Endothelial cell of umbilical vein (primary cell): ENCODE measurements around the gene ZNF621.

DNA sequence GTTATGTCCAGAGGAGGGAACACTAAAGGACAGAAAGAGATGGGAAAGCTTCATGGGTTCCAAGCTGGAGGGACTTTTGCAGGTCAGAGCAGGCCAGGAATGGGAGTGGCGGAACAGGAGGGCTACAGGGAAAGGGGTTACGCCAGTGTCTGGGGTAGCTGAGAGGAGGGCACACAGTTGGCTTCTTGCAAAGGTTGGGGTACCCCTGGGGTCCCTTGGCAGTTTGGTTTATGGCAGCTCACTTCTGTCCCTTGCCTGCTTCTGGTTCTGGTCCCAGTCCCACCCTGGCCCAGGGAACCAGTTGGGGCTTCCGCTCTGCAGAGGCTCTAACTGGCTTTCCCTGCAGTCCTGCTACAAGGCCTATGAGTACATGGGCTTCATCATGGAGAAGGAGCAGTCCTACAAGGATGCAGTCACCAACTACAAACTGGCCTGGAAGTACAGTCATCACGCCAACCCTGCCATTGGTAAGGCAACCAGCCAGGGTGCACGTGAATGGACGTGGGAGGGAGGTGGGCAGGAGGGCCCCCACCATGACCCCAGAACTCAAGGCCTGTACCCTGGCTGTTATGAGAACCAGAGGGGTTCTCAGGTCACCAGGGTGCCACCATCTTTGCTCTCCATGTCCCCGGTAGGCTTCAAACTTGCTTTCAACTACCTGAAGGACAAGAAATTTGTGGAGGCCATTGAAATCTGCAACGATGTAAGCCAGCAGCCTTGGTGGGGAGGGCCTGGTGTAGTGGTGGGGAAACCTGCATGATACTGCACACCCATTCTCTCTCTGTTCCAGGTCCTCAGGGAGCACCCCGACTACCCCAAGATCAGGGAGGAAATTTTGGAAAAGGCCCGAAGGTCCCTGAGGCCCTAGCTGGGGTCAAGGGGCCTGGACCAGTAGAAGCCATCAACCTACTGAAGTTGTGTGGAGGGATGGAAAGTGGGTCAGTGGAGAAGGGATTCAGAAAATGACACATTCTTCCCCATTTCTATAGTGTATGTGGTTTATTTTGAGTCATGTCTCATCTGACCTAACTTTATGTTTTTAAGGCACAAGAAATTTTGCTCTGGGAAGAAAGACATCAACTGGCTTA is 15.1 kb downstream of the CSRNP1 start:
- PRO-cap = no peak
CAGE:
- cytosol, long polyA minus RNA = no peak
- cytosol, long polyA plus RNA = no peak
- long polyA plus RNA = no peak
- nucleus, long polyA minus RNA = no peak
- nucleus, long polyA plus RNA = no peak

DNA sequence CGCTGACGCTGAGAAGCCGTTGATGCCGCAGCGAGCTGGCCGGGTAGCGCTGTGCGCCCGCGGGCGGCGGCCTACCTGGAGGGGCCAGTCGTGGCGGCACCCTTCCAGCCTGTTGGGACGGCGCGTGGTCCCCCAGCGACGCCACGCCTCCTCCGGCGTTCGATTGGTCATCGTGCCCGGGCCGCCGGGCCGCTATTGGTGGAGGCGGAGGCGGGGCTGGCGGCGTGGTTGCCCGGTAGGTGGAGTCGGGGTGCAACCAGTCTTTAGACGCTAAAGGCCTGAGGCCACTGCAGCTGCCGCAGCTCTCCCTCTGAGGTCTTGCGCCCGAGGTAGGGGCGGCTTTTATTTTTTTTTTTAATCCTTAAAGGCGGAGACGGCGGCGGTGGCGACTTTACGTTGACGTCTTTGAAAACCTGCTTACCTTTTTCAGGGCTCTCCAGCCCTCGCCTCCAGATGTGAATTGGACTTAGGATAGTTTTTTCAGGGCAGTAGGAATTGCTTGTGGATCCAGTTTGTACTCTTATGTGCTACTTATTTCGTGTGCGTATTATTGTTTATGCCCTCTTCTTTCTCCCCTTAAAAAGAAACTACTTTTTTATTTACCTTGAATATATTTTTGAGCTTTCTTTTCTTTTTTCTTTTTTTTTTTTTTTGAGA is 1.1 kb downstream of the SLC25A38 start:
- PRO-cap = bidirectional peak, plus-strand start at position 270 of the sequence, minus-strand start at position 77 of the sequence
CAGE:
- cytosol, long polyA minus RNA = no peak
- cytosol, long polyA plus RNA = no peak
- long polyA plus RNA = no peak
- nucleus, long polyA minus RNA = no peak
- nucleus, long polyA plus RNA = no peak

DNA sequence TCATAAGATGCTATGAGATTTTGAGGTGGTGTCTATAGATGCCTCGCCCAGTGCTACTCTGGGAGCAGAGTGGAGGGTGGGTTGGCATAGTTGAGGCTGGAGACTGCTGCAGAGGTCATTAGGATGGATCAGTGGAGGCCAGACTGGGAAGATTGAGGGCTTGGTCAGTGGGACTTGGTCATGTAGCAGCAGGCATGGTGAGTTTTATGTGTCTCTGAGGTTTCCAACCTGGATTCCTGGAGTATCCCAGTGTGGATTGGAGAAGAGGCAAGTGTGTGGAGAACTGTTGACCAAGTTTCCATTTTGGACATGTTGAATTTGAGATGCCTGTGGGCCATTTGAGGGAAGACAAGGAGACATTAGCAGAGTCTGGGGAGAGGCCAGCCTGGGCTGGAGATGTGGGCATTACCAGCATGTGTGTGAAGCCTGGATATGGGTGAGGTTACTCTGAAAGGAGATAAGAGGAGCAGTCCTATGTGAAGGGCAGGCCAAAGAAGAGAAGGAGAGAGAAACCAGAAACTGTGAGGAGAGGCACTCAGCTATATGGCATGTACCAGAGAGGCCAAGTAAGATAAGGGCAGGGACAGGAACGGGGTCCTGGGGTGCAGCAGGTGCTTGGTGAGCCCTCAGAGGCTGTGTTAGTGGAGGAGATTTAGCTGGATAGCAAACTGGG is 4.3 kb downstream of the SLC25A38 start:
- PRO-cap = no peak
CAGE:
- cytosol, long polyA minus RNA = no peak
- cytosol, long polyA plus RNA = no peak
- long polyA plus RNA = no peak
- nucleus, long polyA minus RNA = no peak
- nucleus, long polyA plus RNA = no peak

GRCh38 chr3:39396523-39397324 is 9.8 kb upstream of the RPSA start:
- PRO-cap = no peak
CAGE:
- cytosol, long polyA minus RNA = no peak
- cytosol, long polyA plus RNA = no peak
- long polyA plus RNA = no peak
- nucleus, long polyA minus RNA = no peak
- nucleus, long polyA plus RNA = no peak

DNA sequence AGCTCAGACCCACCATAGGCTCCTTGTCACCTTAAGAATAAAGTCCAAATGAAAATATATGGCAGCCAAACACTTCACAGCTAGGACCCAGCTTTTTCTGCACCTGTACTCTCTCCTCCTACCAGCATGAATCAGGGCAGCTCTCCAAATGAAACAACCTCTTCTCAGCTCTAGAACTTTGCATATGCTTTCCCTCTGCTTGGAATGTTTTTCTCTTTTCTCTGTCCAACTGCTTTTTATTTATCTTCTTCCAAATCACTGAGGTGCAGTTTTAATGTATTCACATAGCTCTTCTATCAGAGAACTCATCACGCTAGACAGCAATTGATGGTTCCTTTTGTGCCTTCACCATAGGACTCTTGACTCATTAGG is 163.2 kb upstream of the MYRIP start:
- PRO-cap = no peak
CAGE:
- cytosol, long polyA minus RNA = no peak
- cytosol, long polyA plus RNA = no peak
- long polyA plus RNA = no peak
- nucleus, long polyA minus RNA = no peak
- nucleus, long polyA plus RNA = no peak

- PRO-cap = no peak
CAGE:
- cytosol, long polyA minus RNA = no peak
- cytosol, long polyA plus RNA = no peak
- long polyA plus RNA = no peak
- nucleus, long polyA minus RNA = no peak
- nucleus, long polyA plus RNA = no peak
Measured at GRCh38 chr3:40299502-40300256, 9.8 kb upstream of the EIF1B start.

- PRO-cap = bidirectional peak, plus-strand start at chr3:40504826, minus-strand start at chr3:40504682
CAGE:
- cytosol, long polyA minus RNA = no peak
- cytosol, long polyA plus RNA = no peak
- long polyA plus RNA = no peak
- nucleus, long polyA minus RNA = no peak
- nucleus, long polyA plus RNA = no peak
Measured at GRCh38 chr3:40504487-40505176, 1.2 kb upstream of the ZNF620 start.

DNA sequence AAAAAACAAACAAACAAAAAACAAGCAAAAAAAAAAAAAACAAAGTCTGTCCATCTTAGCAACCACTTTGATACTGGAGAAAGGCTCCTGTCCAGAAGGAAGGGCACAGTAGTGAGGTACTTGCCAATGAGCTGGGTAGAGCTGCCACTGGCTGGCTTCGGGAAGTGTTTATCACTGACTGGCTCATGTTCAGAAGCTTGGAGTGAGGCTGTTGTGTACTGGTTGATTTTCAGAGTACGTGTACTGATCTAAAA is 1.1 kb upstream of the ZNF621 start:
- PRO-cap = no peak
CAGE:
- cytosol, long polyA minus RNA = no peak
- cytosol, long polyA plus RNA = no peak
- long polyA plus RNA = no peak
- nucleus, long polyA minus RNA = no peak
- nucleus, long polyA plus RNA = no peak

DNA sequence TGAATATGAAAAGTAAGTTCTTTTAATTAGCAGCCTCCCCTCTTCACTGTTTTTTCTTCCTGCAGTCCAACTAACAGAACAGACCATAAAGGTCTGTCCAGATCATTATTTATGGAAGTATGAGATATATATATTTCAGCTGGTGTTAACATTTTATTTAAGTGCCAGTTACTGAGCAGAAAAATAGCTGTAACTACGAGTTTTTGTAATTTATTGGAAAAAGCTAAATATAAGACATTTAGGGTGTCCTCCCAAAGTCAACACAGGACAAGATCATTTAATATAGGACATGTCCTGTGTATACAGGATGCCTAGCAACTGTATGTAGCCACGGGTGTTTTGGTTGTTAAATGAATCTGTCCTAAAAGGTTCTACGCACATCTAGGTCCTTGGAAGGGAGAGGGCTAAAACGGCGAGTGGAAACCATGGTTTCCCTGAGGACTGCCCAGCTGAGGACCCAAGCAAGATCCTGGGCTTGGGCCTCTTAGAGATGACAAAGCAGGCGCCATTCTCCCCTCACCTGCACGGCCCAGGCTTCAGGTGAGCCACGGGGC is 592 bp upstream of the ZNF621 start:
- PRO-cap = no peak
CAGE:
- cytosol, long polyA minus RNA = no peak
- cytosol, long polyA plus RNA = no peak
- long polyA plus RNA = no peak
- nucleus, long polyA minus RNA = no peak
- nucleus, long polyA plus RNA = no peak

DNA sequence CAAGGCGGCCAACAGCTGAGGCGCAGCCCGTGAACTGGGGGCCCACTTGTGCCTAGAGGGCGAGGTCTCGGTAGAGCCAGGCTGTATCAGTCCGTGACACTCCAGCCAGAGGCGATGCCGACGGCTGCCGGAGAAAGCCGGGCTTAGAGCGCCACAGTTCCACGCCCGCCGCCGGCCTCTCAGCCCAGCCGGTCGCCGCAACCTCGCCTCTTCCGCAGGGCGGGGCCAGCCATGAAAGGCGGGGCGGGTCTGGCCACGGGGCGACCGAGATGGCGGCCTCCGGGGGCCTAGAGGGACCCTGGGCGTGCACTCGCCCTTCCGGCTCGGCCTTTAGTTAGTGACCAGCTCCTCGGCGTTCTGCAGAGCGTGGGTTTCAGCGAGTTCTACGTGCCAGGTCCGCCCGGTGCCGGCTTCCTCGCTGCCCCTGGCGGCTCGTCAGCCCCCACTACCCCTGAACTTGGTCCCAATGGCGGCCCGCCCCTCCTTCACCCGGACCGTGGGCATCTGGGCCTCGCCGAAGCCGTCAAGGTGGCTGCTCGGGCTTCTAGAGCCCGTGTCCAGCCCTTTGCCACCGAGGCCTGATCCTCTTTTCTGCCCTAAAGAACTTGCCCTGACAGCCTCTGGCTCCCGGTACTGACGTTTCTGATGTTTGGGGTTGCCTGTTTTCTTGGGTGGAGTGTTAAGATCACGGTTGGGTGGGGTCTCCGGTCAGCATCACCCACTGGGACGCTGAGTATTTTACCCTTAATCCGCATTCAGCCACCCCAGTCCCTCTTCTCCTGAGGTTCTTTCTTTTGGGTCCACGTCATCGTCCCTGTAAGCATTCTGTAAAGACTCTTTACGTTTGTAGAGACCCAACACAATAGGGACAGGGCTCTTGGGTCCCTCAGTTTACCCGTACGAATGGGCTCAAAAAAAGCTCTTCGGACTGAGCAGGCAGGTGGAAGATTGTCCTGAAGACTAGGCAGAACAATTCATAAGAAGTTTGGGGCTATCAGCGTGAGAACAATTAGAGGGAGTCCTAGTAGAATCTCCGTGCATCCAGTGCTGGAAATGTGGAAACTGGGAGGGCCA is at the start of gene ZNF621:
TSS of gene ZNF621 (plus strand) at position 316 of the 1,074 bp plus-strand sequence.
- PRO-cap = bidirectional peak, plus-strand start at position 235 of the sequence, minus-strand start at position 194 of the sequence
CAGE:
- cytosol, long polyA minus RNA = no peak
- cytosol, long polyA plus RNA = no peak
- long polyA plus RNA = no peak
- nucleus, long polyA minus RNA = no peak
- nucleus, long polyA plus RNA = no peak

GRCh38 chr3:40584806-40585243 is 60.1 kb downstream of the ZNF621 start:
- PRO-cap = no peak
CAGE:
- cytosol, long polyA minus RNA = no peak
- cytosol, long polyA plus RNA = no peak
- long polyA plus RNA = no peak
- nucleus, long polyA minus RNA = no peak
- nucleus, long polyA plus RNA = no peak

GRCh38 chr3:40615298-40616458 is 90.9 kb downstream of the ZNF621 start:
- PRO-cap = no peak
CAGE:
- cytosol, long polyA minus RNA = no peak
- cytosol, long polyA plus RNA = no peak
- long polyA plus RNA = no peak
- nucleus, long polyA minus RNA = no peak
- nucleus, long polyA plus RNA = no peak

DNA sequence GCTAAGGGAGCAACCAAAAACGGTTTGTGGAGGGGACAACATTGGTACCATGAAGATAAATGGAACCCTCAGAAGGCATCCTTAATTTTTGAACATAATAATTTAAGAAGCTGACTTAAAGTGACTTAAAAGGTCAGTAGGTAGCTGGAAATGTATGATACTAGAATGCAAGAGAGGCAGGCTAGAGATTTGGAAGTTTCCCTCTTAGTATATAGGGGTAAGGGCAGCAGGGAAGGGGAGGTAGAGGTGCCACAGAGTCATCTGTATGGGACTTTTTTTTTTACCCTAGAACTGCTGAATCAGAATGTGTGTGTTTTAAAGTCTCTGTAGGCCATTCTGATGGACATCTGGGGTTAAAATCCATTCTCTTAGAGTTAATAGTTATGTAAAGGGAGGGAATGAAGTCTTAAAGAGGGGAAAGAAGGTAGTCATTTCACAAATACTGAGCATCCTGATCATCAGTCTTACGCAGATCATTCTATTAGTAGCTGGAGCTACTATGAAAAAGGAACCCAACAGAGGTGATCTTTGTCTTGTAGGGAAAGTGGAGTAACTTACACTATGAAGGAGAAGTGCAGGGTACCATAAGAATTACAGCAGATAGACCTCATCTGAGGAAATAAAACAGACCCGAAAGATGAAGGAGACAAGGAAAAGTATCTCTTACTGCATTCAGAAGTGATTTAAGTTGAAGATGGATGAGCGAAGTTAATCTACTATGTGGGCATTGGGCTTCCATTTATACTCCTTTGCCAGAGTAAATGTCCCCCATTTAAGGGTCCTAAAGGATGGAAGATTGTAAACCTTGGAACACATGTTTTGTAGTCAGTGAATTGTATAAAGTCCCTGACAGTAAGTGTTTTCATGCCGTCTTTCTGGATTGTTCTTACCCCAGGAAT is 32.8 kb downstream of the CTNNB1 start:
- PRO-cap = no peak
CAGE:
- cytosol, long polyA minus RNA = no peak
- cytosol, long polyA plus RNA = no peak
- long polyA plus RNA = no peak
- nucleus, long polyA minus RNA = no peak
- nucleus, long polyA plus RNA = no peak

GRCh38 chr3:41574977-41575312 is 375.6 kb downstream of the CTNNB1 start:
- PRO-cap = no peak
CAGE:
- cytosol, long polyA minus RNA = no peak
- cytosol, long polyA plus RNA = no peak
- long polyA plus RNA = no peak
- nucleus, long polyA minus RNA = no peak
- nucleus, long polyA plus RNA = no peak

DNA sequence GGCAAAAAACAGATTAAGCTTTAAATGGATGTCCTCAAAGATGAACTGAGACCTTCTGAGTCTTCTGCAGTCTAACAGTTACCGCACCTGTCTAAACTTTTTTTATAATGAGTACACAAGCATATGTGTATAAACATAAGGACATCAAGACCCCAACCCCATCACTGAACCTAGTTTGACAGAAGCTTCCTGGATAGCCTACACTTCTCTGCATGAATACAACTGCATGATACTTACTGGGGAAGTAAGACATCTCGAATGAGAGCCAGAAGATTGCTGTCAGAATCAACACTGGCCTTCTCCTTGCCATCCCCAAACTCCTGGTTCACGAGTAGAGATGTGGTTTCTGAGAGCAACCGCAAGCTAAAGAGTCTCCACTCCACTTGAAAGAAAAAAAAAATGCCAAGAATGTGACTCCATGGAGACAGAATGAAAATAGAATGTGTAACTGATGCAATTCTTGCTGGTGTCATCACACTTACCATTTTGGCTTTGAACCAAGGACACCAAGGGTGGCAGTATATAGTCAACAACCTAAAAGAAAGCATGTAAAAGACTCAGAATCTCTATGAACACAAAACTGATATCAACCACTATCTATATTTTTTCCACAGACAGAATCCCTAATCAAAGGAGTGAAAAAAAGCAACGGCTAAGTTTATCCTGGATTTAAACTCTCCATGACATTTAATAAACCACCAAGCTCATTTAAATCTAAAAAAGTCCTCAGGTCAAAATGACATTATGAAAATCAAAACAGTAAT is 280.4 kb downstream of the ULK4 start:
- PRO-cap = no peak
CAGE:
- cytosol, long polyA minus RNA = no peak
- cytosol, long polyA plus RNA = no peak
- long polyA plus RNA = no peak
- nucleus, long polyA minus RNA = no peak
- nucleus, long polyA plus RNA = no peak

DNA sequence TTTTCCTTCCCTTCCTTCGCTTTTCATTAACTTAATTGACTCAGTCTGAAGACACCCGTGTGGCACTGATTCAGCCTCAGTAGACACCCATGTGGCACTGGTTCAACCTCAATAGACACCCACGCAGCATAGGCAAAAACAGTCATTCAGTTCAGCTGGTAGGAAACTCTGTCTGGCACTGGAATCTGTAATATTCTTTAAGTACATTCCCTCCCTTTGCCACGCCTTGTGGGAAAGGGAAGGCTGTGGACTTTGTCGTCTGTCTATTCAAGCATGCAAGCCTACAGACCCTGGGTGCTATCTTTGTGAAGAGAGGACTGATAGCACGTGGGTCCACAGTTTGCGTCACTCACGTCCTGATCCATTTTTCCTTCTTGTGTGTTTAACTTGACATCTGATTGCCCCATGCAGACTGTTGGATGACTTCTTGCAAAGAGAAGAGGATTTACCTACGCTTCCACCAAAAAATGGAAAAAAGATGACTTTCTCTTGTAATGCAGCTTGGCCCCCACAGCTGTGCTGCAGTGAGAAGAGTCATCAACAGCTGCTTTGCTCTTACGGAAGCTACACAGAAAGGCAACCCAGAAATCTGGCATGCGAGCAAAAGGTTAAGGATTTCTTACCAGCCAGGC is 278.2 kb downstream of the ULK4 start:
- PRO-cap = no peak
CAGE:
- cytosol, long polyA minus RNA = no peak
- cytosol, long polyA plus RNA = no peak
- long polyA plus RNA = no peak
- nucleus, long polyA minus RNA = no peak
- nucleus, long polyA plus RNA = no peak

DNA sequence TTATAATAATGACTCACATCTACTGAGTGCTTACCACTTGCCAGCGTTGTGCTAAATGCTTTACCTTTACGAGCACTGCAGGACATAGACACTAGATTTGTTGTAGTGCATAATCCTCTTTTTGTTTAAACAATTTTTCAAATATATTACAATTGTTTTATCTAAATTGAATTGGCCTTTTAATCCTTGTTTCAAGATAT is 42.4 kb downstream of the TRAK1 start:
- PRO-cap = no peak
CAGE:
- cytosol, long polyA minus RNA = no peak
- cytosol, long polyA plus RNA = no peak
- long polyA plus RNA = no peak
- nucleus, long polyA minus RNA = no peak
- nucleus, long polyA plus RNA = no peak

GRCh38 chr3:42472926-42474017 is 29.2 kb upstream of the VIPR1 start:
- PRO-cap = bidirectional peak, plus-strand start at chr3:42473133, minus-strand start at chr3:42473157; bidirectional peak, plus-strand start at chr3:42473845, minus-strand start at chr3:42473651
CAGE:
- cytosol, long polyA minus RNA = no peak
- cytosol, long polyA plus RNA = no peak
- long polyA plus RNA = no peak
- nucleus, long polyA minus RNA = start-site peak on the minus strand at chr3:42473438-42473497, 6 reads; start-site peak on the minus strand at chr3:42473651-42473686, 101 reads
- nucleus, long polyA plus RNA = start-site peak on the minus strand at chr3:42473625-42473681, 35 and 19 reads in 2 replicates

DNA sequence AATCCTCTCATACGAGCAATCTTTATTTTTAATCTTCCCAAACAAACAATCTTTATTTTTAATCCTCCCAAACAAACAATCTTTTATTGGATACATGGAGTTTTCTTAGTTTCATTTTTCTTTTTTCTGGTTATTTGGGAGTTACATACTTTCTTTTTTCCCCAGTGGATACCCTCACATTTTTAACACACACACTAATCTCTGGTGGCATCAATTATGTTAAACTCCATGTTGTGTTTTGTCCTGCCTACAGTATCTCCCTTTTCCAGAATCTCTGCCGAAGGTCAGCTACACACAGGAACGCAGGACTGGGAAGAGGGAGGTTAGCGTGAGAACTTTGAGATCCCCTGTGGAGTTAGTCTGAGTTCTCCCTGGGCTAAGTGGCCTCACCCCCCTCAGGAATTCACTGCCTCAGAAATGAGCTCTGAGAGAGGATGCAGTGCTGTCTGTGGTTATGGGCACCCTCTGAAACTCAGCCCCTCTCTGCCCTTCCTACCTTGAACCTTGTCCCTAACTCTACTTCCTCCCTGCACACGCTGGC is 5.6 kb upstream of the VIPR1 start:
- PRO-cap = no peak
CAGE:
- cytosol, long polyA minus RNA = no peak
- cytosol, long polyA plus RNA = no peak
- long polyA plus RNA = no peak
- nucleus, long polyA minus RNA = no peak
- nucleus, long polyA plus RNA = no peak

GRCh38 chr3:42581400-42581598 is 468 bp downstream of the SEC22C start:
- PRO-cap = unidirectional peak, plus-strand start at chr3:42581506
CAGE:
- cytosol, long polyA minus RNA = no peak
- cytosol, long polyA plus RNA = no peak
- long polyA plus RNA = no peak
- nucleus, long polyA minus RNA = no peak
- nucleus, long polyA plus RNA = no peak